GM12892 (cell line): ENCODE results near the genes DCUN1D5, DYNC2H1, PDGFD, CASP4, NPAT and POGLUT3.

- RRBS: 2% methylated on average over 6 of the region's 59 CpGs
Measured at GRCh38 chr11:103091705-103092728, at the start of gene DCUN1D5. DCUN1D5 (minus strand) TSS chr11:103092160.

- RRBS: no CpG with 5 or more reads among the region's 55 CpGs
Measured at GRCh38 chr11:103109076-103109982, at the start of gene DYNC2H1. DYNC2H1 (plus strand) TSS chr11:103109426.

GRCh38 chr11:103109983-103110430, 781 bp downstream of the DYNC2H1 start:
- RRBS: no CpG with 5 or more reads among the region's 21 CpGs

DNA sequence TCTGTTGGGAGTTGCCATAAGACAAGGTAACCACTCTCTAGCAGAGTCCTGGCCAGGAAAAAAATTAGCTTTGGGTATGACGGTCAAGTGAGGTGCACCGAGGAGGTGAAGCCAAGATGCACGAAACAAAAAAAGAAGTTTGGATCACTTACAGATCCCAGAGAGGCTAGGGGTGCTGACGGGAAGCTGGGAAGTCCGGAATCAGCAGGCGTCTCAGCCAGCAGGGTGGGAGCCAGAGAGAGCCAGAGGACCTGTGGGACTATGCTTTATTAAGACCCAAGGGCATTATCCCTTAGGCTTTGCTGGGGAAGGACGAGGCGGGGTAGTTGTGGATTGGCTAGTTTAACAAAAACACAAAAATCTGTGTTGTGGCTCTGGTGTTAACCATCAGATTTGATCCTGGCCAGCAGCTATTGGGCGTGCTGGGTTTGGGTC, 427.0 kb downstream of the DYNC2H1 start:
- RRBS: no CpG with 5 or more reads among the region's 9 CpGs

- RRBS: no CpG with 5 or more reads among the region's 23 CpGs
Measured at GRCh38 chr11:103738628-103739752, 297.4 kb upstream of the DDI1 start.

DNA sequence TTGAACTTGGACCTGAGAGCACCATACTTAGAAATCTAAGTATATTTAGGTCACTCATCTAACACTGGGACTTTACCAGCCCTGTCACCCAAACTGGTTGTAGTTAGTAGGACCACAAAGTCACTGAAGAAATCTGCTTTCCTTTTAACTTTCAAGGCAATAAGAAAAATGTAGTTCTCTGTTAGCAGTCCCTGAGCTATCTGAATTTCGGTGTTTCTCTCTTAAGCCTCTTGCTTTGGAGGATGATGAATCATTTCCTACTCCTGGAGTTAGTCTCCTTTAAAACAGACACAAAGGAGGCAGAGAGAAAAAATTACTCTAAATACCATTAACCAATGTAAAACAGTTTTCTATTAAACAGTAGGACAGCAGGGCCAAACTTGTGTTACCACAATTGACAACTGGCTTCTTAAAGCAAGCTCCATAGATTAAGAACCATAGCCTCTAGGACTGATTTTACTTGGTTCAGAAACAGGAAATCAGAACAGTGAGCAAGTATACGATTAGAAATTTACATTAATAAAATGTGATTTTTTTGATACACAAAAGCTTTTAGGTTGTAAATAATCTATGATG, 128.3 kb upstream of the DDI1 start:
- RRBS: no CpG with 5 or more reads among the region's 2 CpGs

- RRBS: 1% methylated on average over 19 of the region's 56 CpGs
Measured at GRCh38 chr11:104163854-104164692, at the start of gene PDGFD. PDGFD (minus strand) TSS chr11:104164147.

- RRBS: no CpG with 5 or more reads among the region's 4 CpGs
Measured at GRCh38 chr11:104705479-104706265, 262.7 kb downstream of the CASP4 start.

DNA sequence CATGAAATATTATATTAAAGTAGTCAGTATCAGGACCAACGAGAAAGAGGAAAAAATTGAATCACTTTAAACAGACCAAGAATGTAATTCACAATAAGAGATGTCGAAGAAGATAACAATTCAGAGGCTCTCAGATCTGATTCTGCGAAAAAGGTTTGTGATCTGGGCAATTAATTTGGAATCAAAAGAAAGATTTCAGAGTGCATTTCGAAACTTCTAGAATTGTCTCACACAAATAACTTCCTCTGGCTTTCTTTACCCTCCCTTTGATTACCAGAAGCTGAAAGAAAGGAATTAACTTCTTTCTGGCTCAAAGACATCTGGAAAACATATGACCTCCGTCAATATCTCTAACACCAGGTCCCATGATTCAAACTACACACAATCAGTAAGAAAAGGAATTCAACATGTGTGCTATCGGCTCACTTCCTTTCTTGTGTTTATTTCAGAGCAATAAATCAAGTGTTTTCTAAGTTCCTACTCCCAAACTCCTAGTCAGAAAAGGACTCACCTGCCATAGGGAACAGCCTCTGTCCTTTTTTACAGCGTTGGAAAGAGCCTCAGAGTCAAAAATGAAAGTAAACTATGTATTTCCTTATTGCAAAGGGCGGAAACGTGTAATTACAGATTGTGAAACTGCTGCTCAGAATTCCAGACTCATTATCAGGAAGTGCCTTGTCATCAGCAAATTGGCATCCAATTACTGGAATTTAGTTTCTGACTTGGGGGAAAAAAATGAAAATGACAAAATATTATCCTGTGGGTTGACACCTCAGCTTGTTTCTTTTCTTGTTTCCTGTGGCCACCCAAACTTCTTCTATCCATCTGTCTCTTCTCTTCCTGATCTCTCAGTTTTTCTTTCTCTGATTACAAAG, at the start of gene CASP4:
Gene CASP4 (minus strand): TSS at position 567 of the 875 bp plus-strand sequence.
- RRBS: no CpG with 5 or more reads among the region's 9 CpGs

DNA sequence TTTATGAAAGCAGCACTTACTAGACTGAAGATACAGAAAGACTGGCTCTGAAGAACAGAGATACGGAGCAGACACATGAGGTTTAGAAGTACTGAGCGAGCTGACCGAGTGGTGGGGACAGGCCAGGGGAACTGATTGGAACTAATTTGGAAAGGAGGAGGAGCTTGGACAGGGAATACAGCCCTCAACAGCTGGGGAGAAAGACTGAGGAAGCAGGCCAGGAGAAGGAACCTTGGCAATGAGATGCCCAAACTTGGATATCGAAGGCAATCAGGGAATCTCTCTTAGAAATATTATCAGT, 284.7 kb downstream of the GUCY1A2 start:
- RRBS: no CpG with 5 or more reads among the region's 4 CpGs

GRCh38 chr11:106827780-106828200, 190.5 kb downstream of the GUCY1A2 start:
- RRBS: no CpG with 5 or more reads among the region's 23 CpGs

DNA sequence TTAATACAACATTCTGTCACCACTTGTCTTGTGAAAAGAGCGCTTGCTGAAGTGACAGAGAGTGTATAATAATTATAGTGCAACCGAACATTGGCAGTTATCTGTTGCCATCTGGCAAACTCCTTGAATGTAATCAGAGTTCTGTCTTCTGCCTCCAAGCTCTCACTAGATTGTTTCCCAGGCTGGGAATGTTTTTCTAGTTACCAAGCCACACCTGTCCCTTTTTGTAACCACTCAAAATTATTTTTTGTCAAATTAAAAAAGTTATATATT, 1.3 kb upstream of the SLN start:
- RRBS: no CpG with 5 or more reads among the region's 2 CpGs

DNA sequence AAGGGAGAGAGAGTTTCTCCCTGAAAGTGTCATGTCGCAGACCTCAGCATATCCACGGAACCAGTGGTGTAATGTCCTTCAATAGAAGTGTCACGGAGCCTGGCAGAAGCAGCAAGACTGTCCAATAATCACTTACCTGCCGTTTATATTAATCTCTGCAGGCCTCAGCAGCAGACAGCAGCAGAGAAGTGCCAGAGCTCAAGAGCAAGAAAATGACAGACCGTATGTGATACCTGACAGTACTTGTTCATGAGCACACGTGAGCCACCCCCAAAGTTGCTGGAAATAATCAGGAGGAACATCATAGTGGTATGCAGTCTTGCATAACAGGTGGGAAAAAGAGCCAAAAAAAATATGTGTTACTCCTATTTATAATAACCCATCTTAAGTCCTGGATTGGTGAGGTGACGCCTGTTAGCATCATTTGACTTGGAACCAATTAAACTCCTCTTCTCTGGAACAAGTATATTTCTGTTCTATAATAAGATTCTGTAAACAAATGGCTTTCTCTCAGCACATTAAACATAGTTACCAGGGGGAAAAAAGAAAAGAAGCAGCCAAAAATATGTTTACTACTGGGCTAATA, 7.7 kb upstream of the SLN start:
- RRBS: no CpG with 5 or more reads among the region's 7 CpGs

- RRBS: no CpG with 5 or more reads among the region's 30 CpGs
Measured at GRCh38 chr11:108222504-108222852, at the start of gene NPAT. NPAT (minus strand) TSS chr11:108222638.

DNA sequence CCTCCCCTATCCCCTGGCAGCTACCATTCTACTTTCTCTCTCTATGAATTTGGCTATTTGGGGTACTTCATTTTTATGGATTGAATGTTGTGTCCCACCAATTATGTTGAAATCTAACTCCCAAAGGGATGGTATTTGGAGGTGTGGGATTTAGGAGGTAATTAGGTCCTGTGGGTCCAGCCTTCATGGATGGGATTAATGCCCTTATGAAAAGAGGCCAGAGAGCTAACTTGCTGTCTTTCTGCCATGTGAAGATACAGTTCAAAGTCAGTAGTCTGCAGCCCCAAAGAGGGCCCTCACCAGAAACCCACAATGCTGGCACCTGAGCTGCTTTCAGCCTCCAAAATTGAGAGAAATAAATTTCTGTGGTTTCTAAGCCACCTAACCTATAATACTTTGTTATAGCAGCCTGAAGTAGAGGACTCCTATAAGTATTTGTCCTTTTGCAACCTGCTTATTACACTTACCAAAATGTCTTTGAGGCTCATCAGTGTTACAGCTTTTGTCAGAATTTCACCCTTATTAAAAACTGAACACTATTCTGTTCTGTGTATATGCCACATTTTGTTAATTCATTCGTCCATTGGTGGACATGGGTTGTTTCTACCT, 16.2 kb downstream of the ATM start:
- RRBS: no CpG with 5 or more reads among the region's 1 CpG

GRCh38 chr11:108261596-108262142, 38.8 kb downstream of the ATM start:
- RRBS: no CpG with 5 or more reads among the region's 14 CpGs

DNA sequence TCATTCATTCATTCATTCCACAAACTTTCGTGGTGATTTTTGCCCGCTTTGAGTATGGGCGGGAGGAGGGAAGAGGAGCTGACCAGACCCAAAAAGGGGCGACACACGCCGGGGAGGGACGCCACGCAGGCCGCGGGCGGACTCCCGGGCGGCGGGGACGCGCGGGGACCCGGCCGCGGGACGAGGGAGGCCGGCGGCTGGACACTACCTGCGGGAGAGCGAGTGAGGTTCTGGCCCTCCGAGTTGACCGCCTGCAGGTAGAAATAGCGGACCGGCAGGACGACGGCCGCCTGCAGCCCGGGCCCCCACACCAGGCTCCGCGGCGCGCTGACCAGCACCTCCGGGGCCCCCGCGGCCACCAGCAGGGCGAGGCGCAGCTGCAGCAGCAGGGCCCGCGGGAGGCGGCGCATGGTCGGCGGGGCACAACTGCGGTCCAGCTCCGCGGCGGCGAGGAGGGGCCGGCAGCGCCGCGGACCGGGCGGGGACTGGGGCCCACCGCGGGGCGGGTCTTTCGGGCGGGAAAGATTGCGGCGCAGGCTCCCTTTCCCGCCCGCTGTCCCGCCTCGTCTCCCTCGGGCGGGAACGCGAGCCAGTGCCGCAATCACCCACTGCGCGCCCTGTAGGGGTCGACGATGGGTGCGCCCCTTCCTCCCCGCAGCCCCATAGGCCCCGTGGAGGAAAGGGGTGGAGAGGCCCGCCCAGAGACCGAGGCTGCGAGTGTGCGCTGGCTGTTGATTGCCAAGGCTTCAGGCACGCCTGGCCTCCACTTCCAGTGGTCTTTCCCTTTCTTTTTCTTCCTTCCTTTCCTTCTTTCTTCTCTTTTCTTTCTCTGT, at the start of gene POGLUT3:
Gene POGLUT3 (minus strand): TSS at position 428 of the 833 bp plus-strand sequence.
- RRBS: 2% methylated on average over 21 of the region's 87 CpGs

- RRBS: no CpG with 5 or more reads among the region's 4 CpGs
Measured at GRCh38 chr11:108733425-108733783, 68.5 kb downstream of the DDX10 start.

- RRBS: no CpG with 5 or more reads among the region's 11 CpGs
Measured at GRCh38 chr11:108806186-108807124, 141.6 kb downstream of the DDX10 start.

DNA sequence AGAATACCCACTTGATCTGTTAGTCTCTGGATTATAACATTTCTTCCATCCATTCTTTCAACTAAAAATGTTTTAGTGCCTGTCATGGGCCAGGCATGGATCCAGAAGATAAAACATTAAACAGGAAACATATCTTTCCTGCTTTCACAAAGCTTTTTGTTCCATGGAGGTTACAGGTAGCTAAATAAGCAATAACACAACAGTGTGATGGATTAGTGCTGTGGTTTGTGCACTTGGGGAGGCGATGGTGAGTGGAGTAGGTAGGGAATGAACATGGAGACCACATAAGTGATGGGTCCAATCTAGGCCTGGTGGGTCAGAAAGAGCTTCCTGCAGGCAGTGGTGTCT, 258.6 kb downstream of the DDX10 start:
- RRBS: no CpG with 5 or more reads among the region's 1 CpG